Metastatic Breast Carcinoma in the Ovary (tissue), 3 donors: ENCODE measurements around a stretch of chr14.

DNA sequence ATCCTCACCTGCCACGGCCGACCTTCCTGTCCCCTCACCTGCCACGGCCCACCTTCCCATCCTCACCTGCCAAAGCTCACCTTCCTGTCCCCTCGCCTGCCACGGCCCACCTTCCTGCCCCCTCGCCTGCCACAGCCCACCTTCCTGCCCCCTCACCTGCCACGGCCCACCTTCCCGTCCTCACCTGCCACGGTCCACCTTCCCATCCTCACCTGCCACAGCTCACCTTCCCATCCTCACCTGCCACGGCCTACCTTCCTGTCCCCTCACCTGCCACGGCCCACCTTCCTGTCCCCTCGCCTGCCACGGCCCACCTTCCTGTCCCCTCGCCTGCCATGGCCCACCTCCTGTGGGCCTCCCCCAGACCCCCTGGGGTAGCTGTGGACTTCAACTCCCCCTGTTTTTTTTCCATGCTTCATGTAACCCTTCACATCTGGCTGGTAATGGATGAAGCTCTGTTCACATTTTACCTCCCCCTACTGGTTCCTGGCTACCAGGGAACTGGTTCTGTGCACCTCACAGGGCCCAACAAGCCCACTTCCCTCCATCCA, 48.8 kb upstream of the GPR68 start:
- PRO-cap, 3 experiments: no peak in any of the 3 experiments

- PRO-cap, 3 experiments: no peak in any of the 3 experiments
These were observed 82.6 kb upstream of the GPR68 start for GRCh38 chr14:91327102-91327596.

- PRO-cap, 3 experiments: no peak in any of the 3 experiments
These were observed 75.3 kb downstream of the CCDC88C start for GRCh38 chr14:91342265-91342754.

- PRO-cap, 3 experiments: no peak in any of the 3 experiments
These were observed 68.2 kb downstream of the CCDC88C start for GRCh38 chr14:91349310-91350001.

DNA sequence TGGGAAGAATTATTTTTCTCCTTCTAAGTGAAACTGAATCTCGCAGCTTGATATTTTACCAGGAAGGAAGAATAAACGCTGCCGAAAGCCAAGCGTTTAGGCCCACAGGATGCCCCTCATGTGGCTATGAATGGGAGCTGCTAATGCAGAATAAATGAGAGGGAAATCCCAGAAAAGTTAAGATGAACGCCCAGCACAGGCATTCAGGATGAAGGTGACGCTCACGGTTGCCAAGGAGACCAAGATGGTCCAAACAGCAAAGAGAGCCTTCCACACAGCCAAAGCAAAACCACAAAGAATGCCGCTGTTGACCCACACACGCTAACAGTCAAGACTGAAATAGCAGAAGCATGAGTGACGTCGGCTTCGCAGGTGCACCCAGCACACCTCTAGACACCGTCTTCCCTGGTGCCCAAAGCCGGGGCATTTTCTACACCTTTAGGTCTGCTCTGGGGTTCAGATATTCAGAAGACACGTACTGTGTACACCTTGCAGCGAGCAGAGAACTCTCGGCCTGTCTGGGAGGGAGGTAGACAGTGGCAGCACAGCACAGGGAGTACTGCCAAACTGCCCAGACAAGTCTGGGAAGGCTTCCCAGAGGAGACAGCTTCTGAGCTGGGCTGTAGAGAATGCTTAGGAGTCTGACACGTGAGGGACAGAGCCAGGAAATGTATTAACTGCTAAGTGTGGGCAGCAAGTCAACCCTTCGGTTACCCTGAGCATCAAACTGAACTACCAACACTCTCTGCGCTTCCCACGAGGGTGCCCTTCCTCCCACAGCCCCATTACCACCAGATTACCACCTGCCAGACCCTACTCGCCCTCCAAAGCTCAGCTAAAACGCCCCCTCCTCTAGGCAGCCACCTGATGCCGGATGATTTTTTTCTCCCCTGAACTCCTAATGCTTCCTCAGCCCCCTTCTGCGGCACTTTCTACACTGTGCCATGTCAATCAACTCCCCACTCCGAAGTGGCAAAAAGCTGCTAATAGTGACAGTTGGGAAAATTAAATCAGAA, 50.2 kb downstream of the CCDC88C start:
- PRO-cap, 3 experiments: no peak in any of the 3 experiments

- PRO-cap, 3 experiments: no peak in any of the 3 experiments
These were observed 512 bp downstream of the TC2N start for GRCh38 chr14:91866726-91867321.

DNA sequence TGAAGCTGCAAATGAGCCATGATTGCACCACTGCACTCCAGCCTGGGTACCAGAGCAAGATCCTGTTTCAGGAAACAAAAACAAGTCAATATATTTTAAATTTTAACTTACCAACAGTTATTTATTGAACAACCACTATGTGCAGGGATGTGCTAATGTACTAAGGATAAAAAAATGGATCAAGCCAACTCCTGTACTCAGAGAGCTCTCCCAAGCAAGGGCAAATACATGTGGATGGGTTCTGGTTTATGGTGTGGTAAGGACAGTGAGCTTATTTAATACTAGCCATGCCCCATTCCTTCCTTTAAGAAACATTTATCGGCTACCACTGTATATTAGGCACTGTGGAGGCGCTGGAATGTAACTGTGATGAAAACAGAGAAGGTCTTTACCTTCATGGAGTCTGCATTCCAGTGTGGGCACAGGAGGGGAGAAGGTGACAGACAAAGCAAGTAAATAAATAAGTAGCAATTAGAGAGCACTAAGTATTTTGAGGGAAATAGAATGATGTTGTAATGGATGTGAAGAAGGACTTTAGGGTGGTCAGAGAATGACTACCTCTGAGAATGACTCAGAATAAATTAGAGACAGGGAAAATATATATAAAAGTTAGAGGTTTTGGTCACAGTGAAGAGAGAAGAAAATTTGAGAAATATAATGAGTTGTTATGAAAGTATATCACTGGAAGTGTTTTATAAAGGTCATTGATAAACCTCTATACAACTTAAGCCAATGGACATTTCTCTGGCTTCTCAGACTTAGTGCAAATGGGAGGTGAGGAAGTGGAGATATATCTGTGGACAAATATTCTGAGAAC, 5.2 kb downstream of the CPSF2 start:
- PRO-cap, 3 experiments: no peak in any of the 3 experiments

GRCh38 chr14:92463245-92463595, 50.4 kb upstream of the RIN3 start:
- PRO-cap, 3 experiments: no peak in any of the 3 experiments

- PRO-cap, 3 experiments: no peak in any of the 3 experiments
These were observed 37.8 kb upstream of the RIN3 start for GRCh38 chr14:92475814-92476145.

GRCh38 chr14:92490142-92490907, 23.3 kb upstream of the RIN3 start:
- PRO-cap, 3 experiments: no peak in any of the 3 experiments

DNA sequence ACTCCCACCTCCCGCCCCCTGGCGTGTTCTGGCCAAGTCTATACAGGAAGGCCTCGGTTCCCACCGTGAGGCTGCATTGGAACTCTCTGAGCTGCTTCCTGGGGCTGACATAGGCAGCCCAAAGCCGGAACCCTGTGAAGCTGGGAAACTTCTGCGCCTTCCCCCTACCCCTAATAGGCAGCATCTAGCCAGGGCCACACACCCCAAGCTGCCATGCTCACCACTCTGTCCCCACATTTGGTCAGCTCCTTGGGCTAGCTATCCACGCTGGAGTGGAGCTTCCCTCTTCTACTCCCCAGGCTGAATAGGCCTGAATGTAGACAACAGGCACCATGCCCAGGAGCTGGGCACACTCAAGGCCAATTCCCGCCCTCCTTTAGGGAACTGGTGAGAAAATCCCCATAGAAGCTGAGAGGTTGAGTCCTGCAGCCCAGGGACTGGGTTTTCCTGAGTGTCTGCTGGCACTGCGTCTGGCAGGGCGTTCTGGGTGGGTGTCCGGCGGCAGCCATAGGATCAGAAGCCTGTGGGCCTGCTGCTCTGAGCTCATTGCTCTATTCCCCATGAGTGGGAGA, 35.8 kb downstream of the RIN3 start:
- PRO-cap, 3 experiments: no peak in any of the 3 experiments

GRCh38 chr14:92586588-92587586, 73.3 kb downstream of the RIN3 start:
- PRO-cap, 3 experiments: no peak in any of the 3 experiments

- PRO-cap, 3 experiments: no peak in any of the 3 experiments
These were observed 111.7 kb downstream of the RIN3 start for GRCh38 chr14:92625100-92625858.

GRCh38 chr14:92649846-92650520, 98.4 kb downstream of the LGMN start:
- PRO-cap, 3 experiments: peak in 1 of 3 experiments; most common plus-strand start chr14:92650237 (in 1); most common minus-strand start chr14:92650135 (in 1)

DNA sequence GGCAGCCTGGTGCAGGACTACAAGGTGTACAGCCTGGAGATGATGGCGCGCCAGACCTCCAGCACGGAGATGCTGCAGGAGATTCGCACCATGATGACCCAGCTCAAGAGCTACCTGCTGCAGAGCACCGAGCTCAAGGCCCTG, 95.7 kb downstream of the LGMN start:
- PRO-cap, 3 experiments: no peak in any of the 3 experiments

DNA sequence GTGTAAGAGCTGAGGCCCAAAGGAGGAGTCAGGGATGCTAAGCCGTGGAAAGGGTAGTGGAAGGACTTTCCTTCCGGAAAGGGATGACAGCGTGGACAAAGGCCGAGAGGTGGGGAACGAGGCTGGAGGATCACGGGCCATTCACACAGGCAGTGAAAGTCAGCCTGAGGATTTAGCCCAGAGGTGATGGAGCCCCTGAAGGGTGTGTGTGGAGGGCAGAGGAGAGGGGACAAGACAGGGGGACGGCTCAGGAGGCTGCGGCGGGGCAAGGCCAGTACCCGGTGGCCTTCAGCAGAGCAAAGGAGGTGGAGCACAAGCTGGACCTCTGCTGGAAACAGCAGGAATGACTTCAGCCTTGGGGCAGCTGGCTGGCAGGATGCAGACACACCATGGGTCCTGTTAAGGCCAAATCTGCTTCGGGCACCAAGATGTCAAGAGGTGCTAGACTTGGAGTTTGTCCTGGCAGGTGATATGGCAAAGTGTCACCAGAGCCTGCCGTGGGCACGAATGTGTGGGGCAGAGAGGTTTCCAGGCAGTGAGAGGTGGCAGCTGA, 92.2 kb downstream of the LGMN start:
- PRO-cap, 3 experiments: peak in 1 of 3 experiments; most common plus-strand start position 352 of the sequence (in 1)

DNA sequence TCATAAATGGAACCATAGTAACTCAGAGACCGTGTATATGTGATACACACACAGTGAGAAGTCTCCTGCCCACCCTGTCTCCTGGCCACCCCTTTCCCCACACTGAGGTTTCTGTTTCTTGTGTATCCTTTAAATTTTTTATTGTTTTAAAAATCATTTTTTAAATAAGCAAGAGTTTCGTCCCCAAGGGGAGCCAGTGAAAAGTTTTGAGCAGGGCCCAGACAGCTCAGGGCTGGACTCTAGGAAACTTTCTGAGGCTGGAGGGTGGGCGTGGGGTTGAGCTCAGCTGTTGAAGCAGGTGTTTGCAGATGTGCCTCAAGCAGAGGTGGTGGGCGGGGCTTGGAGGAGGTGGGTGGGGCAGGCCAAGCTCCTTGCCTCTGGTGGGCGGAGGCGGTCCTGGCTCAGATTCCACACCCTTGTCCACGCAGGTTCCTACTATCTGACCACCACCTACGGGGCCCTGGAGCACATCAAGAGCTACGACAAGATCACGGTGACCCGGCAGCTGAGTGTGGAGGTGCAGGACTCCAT, 63.8 kb downstream of the LGMN start:
- PRO-cap, 3 experiments: no peak in any of the 3 experiments

GRCh38 chr14:92793509-92794104, 498 bp upstream of the GOLGA5 start:
- PRO-cap, 3 experiments: peak in 3 of 3 experiments; most common minus-strand start chr14:92794006 (in 3)

GRCh38 chr14:92813294-92814163, 19.4 kb downstream of the GOLGA5 start:
- PRO-cap, 3 experiments: no peak in any of the 3 experiments

DNA sequence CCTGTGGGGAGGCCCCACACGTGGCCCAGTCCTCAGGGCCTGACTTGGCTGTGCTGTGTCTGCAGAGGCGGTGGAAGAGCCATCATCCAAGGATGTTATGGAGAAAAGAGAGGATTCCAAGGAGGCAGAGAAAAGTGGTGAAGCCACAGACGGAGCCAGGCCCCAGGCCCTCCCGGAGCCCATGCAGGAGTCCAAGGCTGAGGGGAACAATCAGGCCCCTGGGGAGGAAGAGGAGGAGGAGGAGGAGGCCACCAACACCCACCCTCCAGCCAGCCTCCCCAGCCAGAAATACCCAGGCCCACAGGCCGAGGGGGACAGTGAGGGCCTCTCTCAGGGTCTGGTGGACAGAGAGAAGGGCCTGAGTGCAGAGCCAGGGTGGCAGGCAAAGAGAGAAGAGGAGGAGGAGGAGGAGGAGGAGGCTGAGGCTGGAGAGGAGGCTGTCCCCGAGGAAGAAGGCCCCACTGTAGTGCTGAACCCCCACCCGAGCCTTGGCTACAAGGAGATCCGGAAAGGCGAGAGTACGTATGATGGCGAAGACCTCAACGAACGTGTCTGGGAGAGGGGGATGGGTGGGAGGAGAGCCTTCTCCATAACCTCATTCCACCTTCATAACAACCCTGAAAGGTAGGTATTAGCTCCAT, 8.4 kb downstream of the CHGA start:
- PRO-cap, 3 experiments: no peak in any of the 3 experiments